Aortic smooth muscle cell (primary cell): ENCODE measurements around a stretch of chr9.

DNA sequence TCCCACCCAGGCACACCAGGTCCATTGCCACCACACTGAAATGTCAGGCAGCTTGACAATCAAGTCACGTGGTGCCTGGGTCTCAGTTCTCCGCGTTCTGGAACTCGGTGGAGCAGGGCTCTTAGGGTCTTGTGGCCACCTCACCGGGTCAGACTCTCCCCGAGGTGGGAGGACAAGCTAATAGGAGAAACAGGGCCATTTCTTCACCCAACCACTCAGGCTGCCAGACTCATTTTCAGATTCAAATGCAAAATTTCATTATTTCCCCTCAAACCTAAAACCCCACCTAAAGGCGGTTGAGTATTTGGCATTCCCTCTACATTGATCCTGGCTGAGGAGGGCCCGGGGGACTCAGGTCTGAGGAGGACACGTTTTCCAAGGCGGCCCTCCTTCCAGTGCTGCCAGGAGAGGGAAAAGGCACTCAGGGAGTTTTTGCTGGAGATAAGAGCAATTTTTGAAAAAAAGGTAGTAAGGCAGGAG, 200.6 kb upstream of the GAS1 start:
- RRBS, result no CpG with 5 or more reads among the region's 10 CpGs

DNA sequence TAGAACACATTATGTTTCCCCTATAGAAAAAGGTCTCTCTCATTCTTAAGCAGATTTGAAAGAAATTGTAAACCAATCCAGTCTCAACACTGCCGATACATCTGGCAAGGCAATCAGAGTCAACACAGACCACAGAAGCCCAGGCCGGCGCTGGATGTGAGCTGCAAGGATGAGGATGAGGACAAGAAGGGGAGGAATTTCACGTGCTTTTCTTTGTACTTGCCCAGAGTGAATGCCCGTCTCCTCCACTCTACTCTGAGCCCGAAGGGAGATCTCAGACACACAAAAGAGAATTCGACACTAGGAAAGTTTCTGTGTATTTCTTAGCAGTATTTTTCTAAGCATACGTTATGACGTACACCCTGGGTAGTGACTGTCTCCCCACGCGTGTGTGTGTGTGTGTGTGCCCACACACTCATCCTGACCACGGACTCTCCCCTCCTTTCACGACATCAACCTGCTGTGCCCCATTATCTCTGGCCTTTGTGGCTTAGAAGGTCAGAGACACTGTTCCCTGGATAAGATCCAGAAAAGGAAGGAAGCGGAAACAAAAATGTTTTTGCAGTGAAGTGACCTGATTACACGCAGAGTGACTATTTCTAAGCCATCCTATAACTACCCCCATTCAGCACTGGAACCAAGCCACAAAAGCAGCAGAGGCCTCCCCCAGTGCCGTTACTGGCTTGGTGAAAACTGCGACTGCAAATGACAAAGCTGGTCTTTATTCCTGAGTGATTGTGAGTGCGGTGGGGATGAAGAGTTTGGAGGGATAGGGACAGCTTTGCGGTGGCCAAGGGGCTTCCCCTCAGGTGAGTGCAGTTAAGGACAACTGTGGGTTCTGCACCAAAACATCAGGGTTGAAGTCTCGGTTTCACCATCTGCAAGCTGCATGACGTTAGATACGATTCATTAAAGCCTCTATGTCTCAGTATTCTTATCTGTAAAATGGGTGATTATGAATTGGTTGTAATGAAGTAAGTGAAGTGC, 227.2 kb upstream of the DAPK1 start:
- RRBS, result no CpG with 5 or more reads among the region's 22 CpGs

GRCh38 chr9:87445473-87446184, 52.0 kb upstream of the DAPK1 start:
- RRBS, result no CpG with 5 or more reads among the region's 6 CpGs

DNA sequence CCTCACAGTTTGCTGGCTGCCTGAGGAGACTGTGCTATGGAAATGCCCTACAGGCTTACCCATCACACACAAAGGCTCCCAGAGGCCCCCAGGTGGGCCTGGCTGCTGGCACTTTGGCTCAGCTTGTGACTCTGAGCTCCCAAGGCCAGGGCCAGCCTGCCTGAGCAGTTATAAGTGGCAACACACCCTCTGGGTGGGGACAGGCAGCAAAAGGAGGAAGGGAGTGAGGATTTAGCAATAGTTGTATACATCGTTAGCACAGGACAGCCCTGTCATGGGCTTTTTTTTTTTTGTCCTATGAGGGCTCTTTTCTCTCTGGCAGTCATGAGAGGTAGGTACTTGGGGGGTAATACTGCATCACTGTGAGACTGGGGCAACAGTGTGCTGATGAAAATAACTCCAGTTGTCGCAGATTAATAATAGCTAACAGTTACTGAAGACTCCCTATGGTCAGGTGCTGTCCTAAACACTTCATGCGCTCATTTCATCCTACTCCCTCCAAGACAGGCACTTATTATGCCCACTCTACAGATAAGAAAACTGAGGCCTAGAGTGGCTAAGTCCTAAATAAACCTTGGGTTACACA, 103.7 kb downstream of the DAPK1 start:
- RRBS, result no CpG with 5 or more reads among the region's 3 CpGs

DNA sequence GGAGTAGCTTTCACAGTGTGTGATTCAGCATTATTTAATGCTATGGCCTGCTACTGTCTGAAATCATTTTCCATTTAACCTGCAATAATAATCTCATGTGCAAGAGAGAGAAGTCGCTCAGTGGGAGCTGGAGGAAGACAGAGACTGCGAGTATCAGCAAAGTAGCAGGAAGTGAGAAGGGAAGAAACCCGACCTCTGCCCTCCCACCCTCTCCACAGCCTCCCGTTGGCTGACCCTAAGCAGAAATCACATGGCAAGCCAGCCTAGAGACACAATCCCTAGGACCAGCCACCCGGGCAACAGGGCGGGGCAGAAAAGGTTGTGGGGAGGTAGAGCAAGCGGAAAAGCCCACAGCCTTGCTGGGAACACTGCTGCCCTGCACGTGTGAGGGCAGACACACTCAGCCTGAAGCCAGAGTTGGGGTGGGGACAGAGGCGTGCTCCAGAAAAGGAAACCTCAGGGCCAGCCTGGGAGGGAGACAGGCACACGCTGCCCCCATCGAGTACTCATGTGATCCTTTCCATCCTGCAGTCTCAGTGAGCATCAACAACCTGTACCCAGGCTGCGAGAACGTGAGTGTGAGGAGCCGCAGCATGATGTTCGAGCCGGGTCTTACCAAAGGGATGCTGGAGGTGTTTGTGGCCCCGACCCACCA, 39.8 kb upstream of the CTSL start:
- RRBS, result no CpG with 5 or more reads among the region's 17 CpGs

GRCh38 chr9:87812440-87812698, 70.3 kb upstream of the SPATA31E1 start:
- RRBS, result no CpG with 5 or more reads among the region's 4 CpGs

GRCh38 chr9:87909564-87910173, 27.0 kb downstream of the SPATA31E1 start:
- RRBS, result no CpG with 5 or more reads among the region's 17 CpGs

- RRBS, result no CpG with 5 or more reads among the region's 7 CpGs
Observed at GRCh38 chr9:87934510-87934837, 21.5 kb upstream of the ENSG00000283205 start.

- RRBS, result no CpG with 5 or more reads among the region's 12 CpGs
Observed at GRCh38 chr9:88092792-88093530, 45.3 kb downstream of the SPATA31C2 start.

DNA sequence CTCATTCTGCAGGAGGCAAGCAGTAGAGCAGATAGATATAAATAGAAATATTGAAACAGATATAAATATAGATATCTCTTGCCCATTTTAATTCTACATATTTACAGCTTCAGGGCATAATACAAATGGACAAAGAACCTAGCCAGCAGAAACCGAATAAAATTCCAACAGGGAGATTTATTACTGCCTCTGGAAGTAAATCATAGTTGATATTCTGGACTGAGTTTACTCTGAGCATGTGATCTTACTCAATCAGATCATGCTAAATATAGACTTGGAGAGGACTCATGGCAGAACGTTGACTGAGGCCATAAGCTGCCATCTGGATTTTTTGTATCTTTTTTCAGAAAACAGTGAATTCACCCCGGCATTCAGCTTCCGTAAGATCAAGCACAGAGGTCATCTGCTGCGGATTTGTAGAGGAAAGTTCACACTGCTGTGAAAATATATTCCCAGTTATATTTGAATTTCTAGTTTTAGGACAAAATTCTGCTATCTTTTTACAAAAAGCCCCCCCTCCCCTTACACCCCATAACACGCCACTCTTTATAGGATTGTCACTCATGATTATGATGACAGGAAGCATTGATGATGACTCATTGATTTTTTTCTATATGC, 70.5 kb downstream of the NXNL2 start:
- RRBS, result no CpG with 5 or more reads among the region's 6 CpGs

DNA sequence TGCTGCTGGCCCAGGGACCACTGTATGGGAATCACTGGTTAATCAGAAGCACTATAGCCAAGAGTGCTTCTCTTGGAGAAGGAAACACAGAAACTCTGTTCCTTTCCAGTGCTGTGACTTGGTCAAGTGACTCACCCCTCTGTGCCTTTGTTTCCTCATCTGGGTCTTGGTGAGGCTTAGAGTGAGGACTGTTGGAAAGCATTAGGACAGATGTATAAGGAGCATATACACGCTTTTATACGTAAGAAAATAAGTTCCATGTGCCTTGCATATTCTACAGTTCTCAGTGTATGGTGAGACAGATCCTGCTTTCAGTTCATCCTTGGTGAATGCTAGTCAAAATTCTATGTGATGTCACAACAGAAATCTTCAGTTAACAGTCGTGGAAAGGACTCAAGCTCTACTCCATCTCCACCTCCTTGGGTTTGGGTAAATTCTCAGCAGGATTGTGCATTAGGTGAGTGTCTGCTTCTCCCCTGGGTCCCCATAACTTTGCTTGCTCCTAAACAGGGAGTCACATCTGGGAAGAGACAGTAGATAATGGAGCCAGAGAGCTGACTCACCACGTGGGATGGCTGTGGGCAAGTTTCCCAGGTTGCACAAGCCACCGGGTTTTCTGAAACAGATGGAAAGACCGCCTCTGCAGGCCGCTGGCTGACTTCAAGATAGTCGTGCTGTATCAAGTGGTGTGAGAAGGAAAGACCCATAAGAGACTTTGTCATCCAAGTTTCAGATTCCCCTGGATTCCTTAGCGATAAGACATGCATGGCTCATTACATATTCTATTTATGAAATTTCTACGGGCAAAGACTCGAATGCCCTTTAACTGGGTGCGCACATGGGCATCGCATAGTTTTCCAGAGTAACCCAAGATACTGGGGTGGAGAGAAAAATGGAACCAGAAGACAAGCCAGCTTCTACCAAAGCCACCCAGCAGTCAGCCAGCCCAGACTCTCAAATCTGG, 117.1 kb downstream of the NXNL2 start:
- RRBS, result no CpG with 5 or more reads among the region's 13 CpGs

- RRBS, result 6% methylated on average over 4 of the region's 13 CpGs
Observed at GRCh38 chr9:89435188-89436095, 62.5 kb downstream of the SEMA4D start.

GRCh38 chr9:89464430-89465198, 33.3 kb downstream of the SEMA4D start:
- RRBS, result no CpG with 5 or more reads among the region's 8 CpGs

- RRBS, result 26% methylated on average over 3 of the region's 15 CpGs
Observed at GRCh38 chr9:89466812-89467528, 30.9 kb downstream of the SEMA4D start.

GRCh38 chr9:89471406-89471816, 26.5 kb downstream of the SEMA4D start:
- RRBS, result no CpG with 5 or more reads among the region's 3 CpGs

DNA sequence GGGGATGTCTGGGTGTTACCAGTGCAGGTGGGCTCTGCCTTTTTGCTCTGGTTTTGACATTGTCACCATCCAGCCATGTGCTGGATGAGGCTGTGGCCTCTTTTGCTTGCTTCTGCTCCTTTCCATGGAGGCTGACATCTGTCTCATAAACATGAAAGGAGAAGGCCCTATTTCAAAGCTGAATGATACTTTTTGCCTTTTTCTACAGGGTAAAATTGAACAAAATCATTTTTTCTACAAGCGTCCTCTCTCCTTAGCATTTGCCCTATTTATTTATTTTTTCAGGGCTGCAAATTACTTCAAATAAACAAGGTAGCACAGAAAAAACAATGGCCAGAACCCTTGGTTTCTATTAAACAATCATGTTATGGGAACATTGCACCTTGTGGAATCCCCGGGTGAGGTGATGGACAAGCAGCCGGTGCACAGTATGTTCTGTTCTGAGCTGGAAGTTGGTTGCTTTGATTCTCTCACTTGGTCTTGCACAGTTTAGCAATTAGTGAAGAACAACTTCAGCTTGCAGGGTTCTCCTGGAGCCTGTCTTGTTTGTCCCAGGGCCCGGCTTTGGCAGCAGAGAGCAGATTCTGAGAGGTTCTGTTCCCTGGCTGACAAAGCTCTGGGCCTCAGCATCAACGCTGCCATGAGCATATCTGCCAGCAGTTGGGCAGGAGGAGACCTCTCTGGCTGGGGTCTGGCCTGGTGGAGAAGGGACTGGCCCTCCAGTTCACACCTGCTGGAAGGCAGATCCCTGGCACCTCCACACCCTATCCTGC, 16.7 kb downstream of the GADD45G start:
- RRBS, result no CpG with 5 or more reads among the region's 5 CpGs

DNA sequence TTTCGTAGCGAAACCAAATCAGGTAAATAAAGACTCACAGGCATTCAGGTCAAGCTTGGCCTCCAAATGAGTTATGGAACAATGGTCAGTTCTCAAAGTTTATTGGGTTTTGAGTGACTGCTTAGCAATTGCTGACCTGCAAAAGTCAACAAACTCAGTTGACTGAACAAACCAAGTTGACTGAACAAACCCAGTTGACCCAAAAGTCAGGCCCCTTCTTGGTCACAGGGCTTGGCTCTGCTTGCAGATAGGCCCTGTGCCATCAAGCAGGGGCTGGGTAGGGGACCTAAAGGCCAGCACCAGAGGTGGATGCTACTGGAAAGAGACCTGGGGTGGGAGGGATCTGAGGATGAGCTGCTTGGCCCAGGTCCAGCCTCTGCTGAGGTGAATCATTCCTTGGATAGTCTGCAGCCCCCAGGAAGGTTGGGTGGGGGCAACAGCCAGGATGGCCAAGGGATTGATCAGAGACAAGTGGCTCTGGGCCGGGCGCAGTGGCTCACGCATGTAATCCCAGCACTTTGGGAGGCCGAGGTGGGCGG, 64.6 kb downstream of the GADD45G start:
- RRBS, result no CpG with 5 or more reads among the region's 7 CpGs

DNA sequence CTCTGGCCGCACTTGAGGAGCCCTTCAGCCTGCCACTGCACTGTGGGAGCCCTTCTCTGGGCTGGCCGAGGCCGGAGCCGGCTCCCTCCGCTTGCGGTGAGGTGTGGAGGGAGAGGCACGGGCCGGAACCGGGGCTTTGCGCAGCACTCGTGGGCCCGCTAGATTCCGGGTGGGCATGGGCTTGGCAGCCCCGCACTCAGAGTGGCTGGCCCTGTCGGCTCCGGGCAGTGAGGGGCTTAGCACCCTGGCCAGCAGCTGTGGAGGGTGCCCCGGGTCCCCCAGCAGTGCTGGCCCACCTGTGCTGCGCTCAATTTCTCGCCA, 76.1 kb downstream of the GADD45G start:
- RRBS, result 60% methylated on average over 7 of the region's 19 CpGs

DNA sequence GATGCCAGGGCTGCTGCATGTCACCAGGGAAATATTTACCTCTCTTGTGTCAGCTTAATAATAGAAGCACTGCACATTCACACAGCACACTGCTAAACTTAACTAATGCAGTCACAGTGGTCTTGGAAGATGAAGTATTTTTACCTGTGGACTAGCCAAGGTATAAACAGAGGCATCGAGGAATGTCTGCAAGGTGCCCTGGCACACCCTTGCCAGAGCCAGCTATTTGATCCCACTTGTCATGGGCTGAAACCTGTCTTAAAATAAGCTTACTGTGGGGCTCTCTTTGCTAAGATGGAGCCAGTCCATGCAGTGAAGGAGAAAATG, 281.7 kb downstream of the GADD45G start:
- RRBS, result no CpG with 5 or more reads among the region's 1 CpG

GRCh38 chr9:90212911-90213538, 429.6 kb downstream of the DIRAS2 start:
- RRBS, result no CpG with 5 or more reads among the region's 10 CpGs